Fibroblast of the aortic adventitia (primary cell): Measurements from ENCODE around the genes RGS10, BAG3 and MCMBP.

- CAGE, long polyA plus RNA = no peak
Observed at GRCh38 chr10:119285569-119286219, 78.3 kb downstream of the GRK5 start.

DNA sequence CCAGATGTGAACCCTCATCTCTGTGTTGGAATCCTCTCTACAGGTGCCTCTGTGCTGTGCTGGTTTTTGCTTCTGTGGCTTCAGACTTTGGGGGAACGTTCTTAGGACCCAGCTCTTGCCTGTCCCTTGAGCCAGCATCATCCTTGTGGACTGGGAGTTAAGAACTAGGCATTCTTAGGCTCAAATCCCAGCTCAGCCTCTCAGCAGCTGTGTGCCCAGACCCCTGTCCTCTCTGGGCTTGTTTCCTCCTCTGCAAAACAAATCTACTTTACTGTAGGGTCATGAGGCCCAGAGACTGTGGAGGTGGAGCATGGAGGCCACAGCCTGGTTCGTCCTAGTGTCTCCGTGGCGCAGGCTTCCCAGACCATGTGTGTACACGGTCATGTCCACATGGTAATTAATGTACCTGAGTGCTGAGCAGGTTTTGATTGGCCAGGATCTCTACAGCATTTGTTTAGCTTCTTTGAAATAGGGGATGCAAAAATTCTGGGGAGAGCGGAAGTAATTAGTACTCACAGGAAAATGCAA is 102.4 kb downstream of the GRK5 start:
- CAGE, long polyA plus RNA = no peak

DNA sequence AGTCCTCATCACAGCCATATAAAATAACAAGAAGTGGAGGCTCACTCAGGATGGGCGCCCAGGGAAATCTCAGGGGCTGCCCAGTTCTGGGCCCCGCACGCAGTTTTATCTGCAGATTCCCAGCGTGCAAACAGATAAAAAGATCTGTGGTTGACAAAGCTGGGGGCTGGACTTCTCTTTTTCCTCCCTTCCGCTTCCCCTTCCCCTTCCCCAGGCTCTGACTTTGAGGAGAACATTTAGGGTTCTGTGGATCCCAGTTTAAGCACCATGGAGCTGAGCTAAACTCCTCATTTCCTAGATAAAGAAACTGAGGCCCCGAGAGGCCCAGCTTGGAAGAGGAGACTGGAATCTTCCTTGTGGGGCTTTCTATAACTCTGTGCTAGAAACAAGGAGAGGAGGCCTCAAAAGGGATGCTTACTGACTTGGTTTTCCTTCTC is 135.5 kb downstream of the RGS10 start:
- CAGE, long polyA plus RNA = no peak

- CAGE, long polyA plus RNA = no peak
Observed at GRCh38 chr10:119408661-119409733, 133.5 kb downstream of the RGS10 start.

DNA sequence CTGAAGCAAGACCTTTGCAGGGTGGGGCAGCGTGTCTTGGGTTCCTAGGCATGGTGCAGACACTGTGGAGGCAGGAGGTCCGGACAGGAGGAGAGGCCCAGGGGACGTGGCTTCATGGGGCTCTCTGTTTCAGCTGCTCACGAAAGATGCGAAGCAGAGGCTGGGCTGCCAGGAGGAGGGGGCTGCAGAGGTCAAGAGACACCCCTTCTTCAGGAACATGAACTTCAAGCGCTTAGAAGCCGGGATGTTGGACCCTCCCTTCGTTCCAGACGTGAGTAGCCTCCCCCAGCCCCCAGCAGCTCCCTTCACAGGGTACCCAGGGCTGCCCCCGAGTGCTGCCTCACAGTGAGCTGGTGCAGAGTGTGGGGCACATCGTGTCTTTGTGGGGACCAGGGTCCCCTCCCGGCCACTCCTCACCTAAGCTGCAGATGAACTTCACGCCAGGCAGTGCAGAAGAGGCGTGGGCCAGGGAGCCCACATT is 94.5 kb downstream of the RGS10 start:
- CAGE, long polyA plus RNA = no peak

DNA sequence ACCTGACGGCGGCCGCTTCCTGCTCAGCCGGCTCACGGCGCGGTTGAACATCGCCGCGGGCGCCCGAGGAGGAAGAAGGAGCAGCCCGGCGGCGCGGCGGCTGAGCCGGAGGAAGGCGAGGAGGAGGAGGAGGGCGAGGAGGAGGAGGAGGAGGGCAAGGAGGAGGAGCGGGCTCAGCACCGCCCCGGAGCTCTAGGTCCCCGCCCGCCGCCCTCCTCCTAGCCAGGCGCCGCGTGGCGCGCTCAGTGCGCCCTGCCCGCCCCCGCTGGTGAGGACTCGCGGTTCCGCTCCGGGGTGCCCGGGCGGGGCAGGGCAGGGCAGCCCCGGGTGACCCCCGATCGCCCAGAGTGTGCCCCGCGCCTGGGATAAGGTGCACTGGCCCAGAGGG is at the start of gene RGS10:
RGS10 (minus strand) TSS at position 132 of the 388 bp plus-strand sequence.
- CAGE, long polyA plus RNA = no peak

GRCh38 chr10:119597667-119597932 is 836 bp upstream of the TIAL1 start:
- CAGE, long polyA plus RNA = no peak

DNA sequence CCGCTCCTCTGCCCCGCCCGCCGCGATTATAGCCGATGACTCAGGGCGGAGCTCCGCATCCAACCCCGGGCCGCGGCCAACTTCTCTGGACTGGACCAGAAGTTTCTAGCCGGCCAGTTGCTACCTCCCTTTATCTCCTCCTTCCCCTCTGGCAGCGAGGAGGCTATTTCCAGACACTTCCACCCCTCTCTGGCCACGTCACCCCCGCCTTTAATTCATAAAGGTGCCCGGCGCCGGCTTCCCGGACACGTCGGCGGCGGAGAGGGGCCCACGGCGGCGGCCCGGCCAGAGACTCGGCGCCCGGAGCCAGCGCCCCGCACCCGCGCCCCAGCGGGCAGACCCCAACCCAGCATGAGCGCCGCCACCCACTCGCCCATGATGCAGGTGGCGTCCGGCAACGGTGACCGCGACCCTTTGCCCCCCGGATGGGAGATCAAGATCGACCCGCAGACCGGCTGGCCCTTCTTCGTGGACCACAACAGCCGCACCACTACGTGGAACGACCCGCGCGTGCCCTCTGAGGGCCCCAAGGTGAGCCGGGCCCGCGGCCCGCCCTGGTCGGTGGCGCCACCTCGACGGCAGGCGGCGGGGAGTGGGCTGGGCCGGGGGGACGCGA is at the start of gene BAG3:
BAG3 (plus strand) TSS at position 56 of the 616 bp plus-strand sequence.
- CAGE, long polyA plus RNA = no peak

DNA sequence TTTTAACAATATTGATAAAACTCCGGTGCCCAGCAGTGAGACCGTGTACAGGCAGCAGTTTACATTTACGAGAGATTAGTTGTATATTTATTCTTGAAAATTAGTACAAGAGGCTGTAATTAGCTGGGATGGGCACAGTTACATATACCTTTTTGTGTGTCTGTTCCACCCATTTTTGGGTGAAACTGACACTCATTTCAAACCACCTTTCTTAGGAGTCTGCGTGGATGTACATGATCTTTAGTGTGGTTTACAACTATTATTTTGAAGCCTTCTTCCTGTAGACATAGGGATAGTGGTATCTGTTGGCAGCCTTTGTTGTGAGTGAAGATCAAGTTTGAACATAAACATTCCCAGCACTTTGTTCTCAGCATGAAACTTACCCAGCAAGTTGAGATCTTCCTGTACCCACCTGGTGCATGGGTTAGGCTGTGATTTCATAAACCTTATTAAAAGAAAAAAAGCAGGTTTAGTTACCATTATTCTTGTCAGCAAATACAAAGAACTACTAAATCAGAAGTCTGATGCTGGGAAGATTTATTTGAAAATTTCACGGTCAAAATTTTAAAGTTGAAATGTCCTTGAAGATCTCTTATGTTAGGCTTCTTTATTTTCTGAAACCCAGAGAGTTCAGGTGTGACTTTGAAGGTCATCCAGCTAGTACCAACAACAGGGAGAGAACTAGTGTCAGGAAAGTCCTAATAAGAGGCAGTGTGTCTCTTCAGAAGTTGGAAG is 2.1 kb downstream of the BAG3 start:
- CAGE, long polyA plus RNA = no peak

DNA sequence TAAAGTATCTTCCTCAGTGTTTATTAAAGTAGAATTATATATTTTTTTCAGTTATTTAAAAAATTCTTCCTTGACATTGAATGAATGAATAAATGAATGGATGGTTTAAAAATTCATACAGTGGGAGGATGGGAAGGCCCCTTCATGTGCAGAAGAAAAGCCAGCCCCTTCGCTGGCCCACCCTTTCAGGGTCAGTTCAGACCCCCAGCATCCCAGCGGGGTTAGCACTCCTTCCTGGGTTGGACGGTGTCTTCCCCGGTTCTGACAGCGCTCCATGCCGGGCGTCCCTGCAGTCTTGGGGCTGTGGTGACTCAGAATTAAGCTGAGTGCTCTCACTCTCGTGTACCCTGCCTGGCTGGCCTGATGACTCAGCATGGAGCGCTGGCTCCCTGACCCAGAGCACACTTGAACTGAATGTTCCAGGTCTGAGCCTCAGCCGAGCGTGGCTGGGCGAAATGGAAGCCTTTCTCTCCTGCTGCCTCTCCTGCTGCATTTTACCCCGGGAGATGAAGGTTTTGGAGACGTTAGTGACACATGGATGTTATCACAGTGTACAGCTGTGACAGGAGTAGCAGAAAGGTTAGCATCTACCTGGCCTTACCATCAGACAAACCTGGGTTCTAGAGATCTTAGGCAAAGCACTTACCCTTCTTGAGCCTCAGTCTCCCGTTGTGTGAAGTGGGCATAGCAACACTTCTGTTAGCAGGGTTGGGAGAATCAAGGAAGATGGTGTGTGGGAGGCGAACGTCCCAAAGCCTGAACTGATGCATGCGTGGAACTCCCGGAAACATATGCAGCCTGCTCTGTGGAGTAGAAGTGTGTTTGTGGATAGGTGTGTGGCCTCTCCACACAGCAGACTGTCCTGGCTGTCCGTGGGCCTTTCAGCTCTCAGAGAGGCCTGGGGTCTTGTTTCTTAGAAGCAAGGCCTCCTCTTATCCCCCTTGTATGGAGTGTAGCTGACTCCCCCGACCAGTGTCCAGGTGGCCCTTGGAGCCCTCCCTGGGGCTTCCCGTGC is 7.2 kb downstream of the BAG3 start:
- CAGE, long polyA plus RNA = no peak

DNA sequence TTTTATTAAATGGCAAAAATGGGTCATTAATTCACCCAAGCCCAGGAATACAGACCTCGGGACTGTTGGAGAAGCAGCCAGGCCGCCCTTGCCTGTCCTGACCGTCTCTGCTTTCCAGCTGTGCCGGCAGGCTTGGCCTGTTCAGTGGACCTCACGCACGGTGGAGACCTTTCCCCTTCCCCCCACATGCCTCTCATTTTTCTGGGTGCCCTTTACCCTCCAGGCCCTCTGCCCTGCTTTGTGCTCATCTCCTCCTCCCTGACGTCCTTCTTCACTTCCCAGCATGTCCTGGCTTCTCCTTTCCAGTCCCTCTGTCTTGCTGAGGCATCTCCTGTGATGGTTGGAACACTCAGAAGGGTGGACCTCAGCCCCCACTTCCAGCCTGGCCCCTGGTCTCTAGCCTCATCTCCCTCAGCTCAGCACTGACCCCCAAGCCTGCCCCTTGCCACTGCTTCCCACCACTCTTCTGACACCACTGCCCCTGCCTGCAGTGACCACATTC is 14.8 kb downstream of the BAG3 start:
- CAGE, long polyA plus RNA = no peak

GRCh38 chr10:119704367-119705026 is 21.4 kb upstream of the INPP5F start:
- CAGE, long polyA plus RNA = no peak

- CAGE, long polyA plus RNA = no peak
Observed at GRCh38 chr10:119705550-119705840, 20.4 kb upstream of the INPP5F start.

DNA sequence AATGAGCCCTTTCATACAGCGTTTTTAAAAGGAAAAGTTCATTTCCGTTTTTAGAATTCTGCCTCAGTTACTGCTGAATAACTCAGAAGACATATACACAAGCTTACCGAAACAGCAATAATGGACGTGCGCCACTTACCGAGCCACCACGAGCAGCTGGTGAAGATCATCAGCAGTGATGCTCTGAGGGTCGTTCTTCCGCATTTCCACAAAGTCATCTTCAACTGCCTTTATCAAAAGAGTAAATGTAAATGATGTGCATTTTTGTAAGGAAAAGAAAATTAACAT is 40.8 kb downstream of the MCMBP start:
- CAGE, long polyA plus RNA = no peak

GRCh38 chr10:119872752-119873999 is at the start of gene MCMBP:
MCMBP (minus strand) TSS chr10:119872843.
- CAGE, long polyA plus RNA = no peak

DNA sequence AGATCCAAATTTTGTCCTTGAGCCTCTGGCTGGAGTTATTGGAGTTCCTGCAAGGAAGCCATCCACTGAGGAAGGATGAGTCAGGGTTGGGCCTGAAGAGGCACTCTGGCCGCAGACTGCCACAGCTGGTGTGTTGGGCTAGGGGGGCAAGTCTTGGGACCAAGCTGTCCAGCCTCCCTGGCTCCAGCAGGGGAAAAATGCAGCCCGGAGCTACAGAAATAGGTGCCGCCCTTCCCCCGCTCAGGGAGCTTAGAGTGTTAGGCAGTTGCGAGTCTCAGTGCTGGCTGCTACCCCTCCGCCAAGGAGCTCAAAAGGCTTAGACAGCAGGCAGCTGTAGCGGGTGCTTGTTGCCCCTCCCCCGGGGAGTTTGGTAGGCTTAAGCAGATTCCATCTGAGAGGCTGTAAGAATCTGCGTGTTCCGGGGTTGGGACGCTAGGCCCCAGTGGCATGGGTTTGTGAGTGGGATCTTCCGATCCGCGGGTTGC is 235.2 kb downstream of the SEC23IP start:
- CAGE, long polyA plus RNA = no peak

DNA sequence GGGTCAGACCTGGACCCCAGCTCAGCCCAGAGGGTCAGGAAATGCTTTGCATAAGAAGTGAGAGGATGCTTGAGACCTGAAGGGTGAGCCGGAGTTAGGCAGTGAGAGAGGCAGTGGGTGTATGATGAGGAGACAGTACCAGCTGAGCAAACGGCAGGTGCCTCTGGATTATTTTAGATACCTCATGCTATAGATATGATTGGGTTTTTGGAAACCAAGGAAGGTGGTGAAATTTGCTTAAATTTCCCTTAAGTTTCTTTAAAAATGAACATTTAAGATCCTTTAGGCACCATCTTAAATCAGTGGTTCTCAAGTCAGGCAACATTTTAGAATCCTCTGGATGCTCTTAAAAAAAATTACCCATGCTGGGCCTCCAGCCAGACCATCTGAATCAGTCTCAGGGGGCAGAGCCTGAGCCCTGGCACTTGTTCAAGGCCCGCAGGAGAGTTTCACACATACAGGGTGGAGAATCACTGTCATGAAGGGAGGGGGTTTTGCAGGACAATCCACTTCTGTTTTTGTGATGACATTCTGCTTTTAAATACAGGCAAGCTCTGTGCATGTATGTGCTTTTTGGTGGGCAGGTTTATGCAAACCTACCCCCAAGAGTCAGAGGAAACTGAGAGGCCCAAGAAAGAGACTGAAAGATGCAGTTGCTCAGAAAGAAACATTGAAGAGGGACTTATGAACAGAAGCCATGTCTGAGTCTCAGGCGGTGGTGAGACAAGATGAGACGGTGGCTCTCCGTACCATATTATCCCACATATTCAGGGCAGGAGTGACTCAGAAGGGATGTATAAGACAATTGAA is 268.5 kb downstream of the SEC23IP start:
- CAGE, long polyA plus RNA = no peak

- CAGE, long polyA plus RNA = no peak
Observed at GRCh38 chr10:120942871-120943151, 91.6 kb downstream of the WDR11 start.

GRCh38 chr10:121148360-121148559 is 297.1 kb downstream of the WDR11 start:
- CAGE, long polyA plus RNA = no peak

- CAGE, long polyA plus RNA = no peak
Observed at GRCh38 chr10:121459970-121460505, 138.2 kb downstream of the FGFR2 start.